Neural cell (in vitro differentiated cells): ENCODE measurements around a stretch of chr11.

- RAMPAGE, long total RNA, result no peak
Observed at GRCh38 chr11:67886215-67886753, 117.6 kb downstream of the UNC93B1 start.

DNA sequence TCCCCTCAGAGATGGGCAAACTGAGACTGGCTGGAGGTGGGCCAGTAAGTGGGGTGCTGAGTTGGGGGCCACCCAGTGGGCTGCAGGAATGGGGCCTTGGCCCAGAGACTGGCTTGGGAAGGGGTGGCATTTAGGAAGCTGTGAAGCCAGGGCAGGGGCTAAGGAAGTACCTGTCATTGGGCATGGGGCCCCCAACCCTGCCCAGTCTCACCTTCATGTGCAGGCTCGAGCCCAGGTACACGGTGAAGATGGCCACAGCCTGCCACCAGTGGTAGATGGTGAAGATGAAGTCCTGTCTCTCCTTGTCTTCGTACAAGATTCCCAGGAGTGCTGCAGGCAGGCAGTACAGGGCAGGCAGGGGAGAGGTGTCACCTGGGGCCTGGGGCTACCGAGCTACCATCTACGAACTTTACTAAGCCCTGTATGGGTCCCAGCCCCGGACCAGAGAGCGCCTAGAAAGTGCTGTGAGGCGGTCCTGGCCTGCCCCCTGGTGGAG lies 10.4 kb downstream of the UNC93B1 start:
- RAMPAGE, long total RNA, result no peak

DNA sequence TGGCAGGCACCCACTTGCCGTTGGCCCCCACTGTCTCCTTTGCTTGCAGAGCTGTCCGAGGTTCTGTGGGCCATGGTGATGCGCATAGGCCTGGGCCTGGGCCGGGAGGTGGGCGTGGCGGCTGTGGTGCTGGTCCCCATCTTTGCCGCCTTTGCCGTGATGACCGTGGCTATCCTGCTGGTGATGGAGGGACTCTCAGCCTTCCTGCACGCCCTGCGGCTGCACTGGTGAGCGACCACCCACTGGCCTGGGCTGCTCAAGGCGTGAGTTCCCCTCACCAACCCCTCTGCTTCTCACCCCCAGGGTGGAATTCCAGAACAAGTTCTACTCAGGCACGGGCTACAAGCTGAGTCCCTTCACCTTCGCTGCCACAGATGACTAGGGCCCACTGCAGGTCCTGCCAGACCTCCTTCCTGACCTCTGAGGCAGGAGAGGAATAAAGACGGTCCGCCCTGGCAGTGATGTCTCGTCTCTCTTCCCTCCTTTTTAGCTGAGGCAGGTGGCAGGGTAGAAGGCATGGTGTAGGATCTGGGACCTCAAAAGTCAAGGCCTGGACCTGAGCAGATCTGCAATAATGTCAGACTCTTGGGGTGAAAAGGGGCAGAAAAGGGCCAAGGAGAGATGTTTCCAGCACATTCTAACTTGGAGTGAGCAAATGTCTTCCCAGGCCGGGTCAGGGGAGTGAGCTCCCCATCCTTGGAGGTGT lies 11.8 kb downstream of the TCIRG1 start:
- RAMPAGE, long total RNA, result no peak

DNA sequence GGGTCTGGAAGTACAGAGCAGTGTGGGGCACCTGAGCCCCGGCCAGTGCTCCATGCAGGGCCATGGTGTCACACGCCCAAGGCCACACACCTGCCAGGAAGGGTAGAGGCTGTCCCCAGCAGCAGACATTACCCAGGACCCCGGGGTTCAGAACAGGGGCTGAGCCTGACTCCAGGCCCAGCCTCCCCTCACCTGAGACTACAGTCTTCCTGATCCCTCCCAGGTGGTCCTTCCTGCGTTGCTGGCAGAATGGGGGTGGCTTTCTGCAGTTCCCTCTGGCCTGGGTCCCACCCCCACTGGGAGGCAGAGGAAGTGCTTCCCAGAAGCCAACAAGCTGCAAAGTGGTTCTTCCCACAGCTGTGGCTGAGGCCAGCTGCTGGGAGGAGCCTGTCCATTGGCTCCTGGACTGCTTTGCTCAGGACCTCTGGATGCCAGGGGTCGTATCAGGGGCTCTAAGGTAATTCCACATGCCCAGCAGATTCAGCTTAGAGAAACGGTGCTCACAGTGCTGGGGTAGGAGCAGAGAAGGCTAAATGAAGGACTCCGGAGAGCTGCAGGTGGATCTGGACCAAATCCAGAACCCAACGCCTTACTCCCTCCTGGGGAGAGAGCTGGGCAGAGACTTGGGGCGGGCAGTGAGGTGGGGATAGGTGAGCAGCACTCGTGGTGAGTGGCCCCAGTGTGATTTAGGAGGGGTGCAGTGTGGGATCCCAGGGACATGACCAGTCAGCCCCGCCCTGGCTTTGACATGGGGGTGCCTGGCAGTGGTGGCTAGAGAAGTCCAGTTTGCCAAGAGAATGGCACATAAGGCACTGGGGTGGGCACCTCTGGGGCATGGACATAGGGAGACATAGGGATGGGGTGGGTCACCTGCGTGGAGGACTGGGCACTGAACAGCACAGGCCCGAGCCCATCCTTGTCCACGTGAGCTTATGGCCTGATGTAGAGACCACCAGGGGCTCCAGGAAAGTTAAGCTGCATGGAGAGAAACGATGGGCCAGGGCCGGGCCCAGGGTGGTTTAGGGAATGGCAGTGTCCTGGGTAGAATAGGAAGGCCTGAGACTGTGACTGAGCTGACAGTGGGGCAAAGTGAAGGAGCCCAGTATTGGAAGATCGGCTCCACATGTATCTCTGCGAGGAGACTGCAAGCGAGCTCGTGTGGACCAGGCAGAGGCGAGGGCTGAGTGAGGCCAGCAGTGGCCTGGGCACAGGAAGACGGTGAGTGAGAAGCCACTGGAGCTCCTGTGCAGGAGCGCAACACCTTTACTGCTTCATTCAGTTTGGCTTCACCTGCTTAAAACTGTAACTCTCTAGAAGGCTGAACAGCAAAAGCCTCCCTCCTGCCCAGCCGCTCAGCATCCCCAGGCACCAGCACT lies 12.9 kb downstream of the TCIRG1 start:
- RAMPAGE, long total RNA, result no peak

GRCh38 chr11:68115105-68116037 lies 5.8 kb downstream of the CHKA start:
- RAMPAGE, long total RNA, result no peak

DNA sequence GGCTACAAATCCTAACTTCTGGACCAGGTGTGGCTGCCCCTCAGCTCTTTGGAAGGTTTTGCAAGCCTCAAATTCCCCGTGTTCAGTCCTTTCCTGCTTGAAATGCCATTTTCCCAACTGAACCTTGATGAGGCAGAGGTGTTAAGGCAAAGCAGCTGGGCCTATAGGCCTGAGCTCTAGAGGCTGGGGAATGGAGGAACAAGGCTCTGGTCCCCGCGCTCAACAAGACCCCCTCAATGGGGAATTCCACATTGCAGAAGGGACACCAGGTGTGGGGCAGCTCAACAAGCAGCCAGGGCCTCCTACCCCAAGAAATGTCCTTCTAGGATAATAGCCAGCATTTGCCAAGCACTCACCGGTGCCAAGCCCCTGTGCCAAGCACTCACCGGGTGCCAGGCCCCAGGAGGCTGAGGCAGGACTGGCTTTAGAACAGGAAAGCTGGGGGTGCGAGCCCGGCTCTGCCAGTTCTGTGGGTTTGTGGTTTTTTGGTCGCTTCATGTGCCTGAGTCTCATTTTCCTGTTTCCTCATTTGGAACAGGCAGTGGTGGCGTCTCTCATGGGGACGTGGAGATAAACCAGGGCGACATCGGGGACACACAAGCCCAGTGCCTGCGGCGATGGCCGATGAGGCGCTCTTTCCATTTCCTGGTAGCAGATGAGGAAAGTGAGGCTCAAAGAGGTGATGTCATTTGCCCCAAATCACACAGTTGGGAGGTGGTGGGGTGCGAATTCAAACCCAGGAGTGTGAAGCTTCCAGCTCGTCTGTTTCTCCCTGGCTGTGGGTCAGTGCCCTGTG lies 20.7 kb upstream of the CHKA start:
- RAMPAGE, long total RNA, result no peak

GRCh38 chr11:68214064-68214664 lies 1.1 kb upstream of the KMT5B start:
- RAMPAGE, long total RNA, result no peak

GRCh38 chr11:68259109-68259607 lies 12.6 kb downstream of the C11orf24 start:
- RAMPAGE, long total RNA, result no peak

GRCh38 chr11:68274750-68275155 lies 3.0 kb upstream of the C11orf24 start:
- RAMPAGE, long total RNA, result no peak

GRCh38 chr11:68296225-68296661 lies 16.1 kb upstream of the LRP5 start:
- RAMPAGE, long total RNA, result no peak

DNA sequence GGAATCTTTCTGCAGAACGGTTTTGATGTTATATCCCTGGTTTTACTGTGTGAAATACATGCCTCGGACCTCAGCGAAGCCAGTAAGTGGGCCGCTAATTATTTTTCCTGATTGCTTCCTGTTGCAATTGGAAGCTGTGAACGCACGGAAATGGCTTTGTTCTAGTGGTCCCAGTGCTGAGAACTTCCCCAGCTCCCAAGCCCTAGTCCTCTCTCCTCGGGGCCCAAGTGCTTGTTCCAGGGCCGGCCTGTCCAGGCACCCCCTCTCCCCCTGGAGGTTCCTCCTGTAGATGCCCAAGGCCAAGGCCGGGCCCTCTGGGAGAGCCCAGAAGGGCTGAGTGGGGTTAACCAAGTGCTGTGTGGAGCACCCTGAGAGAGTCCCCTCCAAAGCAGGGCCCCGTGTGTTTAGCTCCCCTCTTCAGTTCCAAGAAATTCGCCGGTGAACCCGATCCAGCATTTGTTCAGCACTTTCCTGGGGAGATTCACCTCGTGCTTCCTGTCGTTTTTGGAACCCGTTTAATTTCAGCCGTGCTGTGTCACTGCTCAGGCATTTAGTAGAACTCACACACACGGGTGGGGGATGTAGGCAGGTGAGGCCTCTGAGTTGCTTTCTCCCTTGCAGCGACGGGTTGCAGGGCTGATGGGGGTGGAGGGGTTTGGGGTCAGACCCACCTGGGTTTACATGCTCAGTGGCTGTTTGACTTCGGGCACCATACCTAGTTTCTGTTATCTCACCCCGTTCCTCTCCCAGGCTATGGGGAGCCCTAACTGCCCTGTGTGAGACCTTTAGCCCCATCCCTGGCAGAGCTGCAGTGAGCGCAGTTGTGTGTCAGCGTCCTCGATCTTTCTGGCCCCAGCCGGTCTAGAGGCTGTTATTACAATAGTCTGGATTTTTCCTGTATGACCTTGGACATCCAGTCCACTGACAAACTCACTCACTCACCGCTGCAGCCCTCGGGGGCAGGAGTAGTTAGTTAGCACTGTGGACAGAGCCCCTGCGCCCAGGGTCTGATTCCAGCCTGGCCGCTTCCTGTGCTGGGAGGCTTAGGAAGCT lies 2.4 kb downstream of the LRP5 start:
- RAMPAGE, long total RNA, result no peak

GRCh38 chr11:68330781-68332078 lies 18.8 kb downstream of the LRP5 start:
- RAMPAGE, long total RNA, result no peak

DNA sequence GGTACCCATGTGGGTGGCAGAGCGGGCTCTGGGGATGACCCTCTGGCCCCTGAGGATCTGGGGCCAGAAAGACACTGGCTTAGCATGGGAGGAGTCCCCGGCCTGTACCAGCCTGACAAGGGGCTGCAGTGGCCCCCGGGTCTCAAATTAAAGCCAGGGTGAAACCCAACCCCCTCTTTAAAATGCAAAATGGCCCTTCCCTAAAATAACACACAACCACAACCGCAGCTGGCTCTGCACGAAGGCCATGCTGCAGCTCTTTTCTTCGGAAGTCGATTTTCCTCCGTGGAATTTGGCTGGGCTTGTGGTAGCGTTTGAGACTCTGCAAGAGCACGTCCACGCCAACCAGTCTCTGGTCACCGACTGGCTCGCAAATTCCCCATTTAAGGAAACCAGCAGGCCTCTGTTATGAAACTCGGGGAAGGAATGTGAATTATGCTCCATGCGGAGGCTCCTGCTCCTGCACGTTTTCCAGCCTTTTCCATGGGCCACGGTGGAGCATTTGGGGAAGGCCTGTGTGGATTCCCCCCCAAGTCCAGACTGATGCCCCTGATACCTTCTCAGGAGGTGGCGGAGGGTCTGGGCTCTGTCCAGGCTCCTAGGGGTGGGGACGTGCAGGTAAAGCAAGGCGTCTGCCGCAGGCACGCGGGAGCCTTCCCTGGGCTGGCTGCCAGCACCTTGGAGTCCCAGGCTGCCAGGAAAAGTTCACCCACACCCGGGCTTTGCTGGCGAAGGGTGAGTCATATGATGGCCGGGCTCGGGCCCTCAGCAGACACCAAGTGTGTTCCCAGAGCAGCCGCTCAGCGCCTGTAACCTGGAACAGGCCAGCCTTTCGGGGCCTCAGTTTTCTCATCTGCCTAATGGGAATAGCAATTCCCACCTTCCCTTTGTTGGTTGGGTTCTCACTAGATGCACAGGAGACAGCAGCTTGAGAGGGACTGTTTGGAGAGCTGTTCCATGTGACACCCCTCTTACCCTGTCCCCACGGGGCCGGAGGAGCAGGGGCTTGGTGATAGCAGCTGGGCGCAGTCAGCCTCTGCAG lies 41.9 kb downstream of the LRP5 start:
- RAMPAGE, long total RNA, result no peak

DNA sequence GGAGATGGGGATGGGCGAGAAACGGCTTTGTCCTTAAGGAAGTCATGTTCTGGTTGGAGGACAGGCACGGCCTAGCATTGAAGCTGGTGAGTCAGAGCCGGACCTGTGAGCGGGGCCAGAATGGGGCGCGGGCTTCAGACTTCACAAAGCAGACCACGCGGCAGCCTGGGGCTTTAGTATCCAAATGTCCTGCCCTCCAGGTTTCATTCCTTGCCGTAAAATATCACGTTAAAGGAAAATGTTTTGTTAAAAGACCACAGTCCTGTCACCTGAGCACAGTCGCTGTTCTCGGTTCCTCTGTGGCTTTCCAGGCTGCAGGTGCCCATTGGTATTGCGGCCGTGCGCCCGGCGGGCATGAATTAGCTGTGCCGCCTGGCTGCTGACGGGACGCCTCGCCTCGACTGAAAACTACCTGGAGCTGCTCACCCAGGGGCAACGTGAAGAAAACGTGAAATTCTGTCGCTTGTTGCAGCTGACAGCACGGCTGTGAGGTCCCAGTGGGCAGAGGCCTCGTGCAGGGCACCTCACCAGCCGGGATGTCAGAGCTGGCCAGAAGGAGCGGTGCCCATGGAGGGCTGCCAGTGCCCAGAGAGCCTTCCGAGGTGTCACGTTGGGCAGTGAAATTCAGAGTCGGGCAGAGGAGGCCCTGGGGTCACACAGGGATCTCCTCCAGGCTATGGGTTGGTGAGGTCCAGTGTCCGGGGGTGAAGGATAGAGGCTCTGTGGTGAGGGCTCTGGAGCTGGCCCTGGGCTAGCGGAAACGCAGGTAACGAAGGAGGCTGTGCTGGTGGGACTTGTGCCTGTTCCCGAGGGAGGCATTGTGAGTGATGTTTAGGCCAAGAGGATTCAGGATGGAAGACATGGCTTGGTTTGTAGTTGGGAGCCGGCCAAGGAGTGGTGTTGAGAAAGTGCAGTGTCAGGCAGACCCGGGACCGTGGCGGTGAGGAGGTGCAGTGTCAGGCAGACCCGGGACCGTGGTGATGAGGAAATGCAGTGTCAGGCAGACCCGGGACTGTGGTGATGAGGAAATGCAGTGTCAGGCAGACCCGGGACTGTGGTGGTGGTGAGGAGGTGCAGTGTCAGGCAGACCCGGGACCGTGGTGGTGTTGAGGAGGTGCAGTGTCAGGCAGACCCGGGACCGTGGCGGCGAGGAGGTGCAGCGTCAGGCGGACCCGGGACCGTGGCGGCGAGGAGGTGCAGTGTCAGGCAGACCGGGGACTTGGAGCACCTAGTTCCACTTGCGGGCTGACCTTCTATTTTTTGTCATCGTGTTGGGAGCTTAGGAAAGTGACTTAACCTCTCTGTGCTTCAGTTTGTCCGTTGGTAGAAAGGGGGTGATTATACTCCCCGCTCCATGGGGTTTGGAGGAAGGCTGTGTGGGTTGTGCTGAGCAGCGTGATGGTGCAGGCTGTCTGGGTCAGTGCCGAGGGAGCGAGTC lies 59.4 kb downstream of the LRP5 start:
- RAMPAGE, long total RNA, result no peak

DNA sequence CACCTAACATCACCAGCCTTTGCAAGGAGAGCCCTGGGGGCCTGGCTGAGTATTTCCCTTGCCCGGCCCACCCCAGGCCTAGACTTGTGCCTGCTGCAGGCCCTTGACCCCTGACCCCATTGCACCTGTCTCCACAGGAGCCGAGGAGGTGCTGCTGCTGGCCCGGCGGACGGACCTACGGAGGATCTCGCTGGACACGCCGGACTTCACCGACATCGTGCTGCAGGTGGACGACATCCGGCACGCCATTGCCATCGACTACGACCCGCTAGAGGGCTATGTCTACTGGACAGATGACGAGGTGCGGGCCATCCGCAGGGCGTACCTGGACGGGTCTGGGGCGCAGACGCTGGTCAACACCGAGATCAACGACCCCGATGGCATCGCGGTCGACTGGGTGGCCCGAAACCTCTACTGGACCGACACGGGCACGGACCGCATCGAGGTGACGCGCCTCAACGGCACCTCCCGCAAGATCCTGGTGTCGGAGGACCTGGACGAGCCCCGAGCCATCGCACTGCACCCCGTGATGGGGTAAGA lies 73.9 kb downstream of the LRP5 start:
- RAMPAGE, long total RNA, result no peak

DNA sequence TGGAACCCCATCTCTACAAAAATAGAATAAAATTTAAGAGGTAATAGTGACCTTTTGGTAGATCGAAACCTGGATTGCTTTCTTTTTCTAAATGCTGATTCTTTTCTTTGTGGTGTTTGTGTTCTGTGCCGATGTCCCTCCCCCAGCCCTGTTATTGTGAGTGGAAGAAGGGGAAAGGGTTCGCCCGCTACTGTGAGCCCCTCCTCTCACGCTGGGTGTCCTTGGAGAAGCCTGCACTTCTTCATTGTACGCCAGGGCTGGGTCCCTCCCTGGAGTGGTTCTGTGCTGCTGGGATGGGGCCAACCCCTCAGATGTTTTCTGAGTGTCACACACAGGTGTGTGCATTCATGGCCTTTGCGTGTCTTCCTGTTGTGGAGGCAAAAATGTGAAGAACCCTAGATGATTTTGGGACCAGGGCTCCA lies 59.7 kb upstream of the PPP6R3 start:
- RAMPAGE, long total RNA, result no peak

DNA sequence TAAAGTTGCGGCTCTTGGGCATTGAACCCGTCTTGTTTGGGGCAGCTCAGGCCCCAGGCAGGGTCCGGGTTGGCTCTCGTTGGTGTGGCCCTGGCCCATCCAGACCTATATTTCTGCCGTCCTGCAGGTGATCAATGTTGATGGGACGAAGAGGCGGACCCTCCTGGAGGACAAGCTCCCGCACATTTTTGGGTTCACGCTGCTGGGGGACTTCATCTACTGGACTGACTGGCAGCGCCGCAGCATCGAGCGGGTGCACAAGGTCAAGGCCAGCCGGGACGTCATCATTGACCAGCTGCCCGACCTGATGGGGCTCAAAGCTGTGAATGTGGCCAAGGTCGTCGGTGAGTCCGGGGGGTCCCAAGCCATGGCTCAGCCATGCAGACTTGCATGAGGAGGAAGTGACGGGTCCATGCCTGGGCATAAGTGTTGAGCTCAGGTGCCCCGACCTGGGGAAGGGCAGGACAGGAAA lies 57.2 kb upstream of the PPP6R3 start:
- RAMPAGE, long total RNA, result no peak

- RAMPAGE, long total RNA, result no peak
Observed at GRCh38 chr11:68411491-68412190, 48.9 kb upstream of the PPP6R3 start.

DNA sequence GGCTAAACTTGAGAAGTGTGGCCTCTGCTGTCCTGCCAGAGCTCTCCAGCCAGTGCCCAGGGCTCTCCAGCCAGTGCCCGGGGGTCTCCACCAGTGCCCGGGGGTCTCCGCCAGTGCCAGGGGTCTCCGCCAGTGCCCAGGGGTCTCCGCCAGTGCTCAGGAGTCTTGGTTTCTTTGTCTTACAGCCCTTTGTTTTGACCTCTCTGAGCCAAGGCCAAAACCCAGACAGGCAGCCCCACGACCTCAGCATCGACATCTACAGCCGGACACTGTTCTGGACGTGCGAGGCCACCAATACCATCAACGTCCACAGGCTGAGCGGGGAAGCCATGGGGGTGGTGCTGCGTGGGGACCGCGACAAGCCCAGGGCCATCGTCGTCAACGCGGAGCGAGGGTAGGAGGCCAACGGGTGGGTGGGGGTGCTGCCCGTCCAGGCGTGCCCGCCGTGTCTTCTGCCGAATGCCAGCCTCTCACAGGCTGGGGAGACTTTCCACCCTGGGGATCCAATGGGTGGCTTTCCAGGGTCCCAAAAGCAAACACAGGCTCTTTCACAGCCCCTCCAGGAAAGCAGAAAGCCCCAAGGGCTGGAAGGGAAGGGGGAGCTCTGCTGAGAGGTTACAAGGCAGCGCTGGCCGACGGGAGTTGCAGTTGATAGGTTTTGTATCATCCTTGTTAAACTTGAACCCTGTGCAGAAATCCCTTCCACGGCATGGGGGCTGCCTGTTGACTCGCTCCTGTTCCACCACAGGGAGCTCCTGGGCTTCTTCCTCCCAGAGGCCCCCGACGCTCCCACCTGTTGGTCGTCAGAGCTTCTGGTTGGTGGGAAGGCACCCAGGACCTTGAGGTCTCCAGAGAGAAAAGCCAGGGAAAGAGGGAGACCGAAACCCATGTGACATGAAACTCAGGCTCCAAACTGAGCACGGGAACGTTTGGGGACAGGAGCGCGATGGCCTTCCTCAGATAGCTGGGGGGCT lies 37.0 kb upstream of the PPP6R3 start:
- RAMPAGE, long total RNA, result no peak

DNA sequence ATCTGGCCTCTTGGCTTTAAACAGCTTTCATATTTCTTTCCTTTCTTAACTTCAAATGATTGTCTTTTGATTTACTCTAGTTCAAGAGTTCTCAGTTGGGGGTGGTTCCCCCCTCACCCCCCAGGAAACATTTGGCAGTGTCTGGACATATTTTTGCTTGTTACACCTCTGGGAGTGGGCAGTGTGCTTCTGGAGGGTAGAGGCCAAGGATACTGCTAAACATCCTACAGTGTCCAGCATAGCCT lies 3.1 kb downstream of the PPP6R3 start:
- RAMPAGE, long total RNA, result no peak